ENCODE measurements around the genes REEP1 and KDM3A.

DNA sequence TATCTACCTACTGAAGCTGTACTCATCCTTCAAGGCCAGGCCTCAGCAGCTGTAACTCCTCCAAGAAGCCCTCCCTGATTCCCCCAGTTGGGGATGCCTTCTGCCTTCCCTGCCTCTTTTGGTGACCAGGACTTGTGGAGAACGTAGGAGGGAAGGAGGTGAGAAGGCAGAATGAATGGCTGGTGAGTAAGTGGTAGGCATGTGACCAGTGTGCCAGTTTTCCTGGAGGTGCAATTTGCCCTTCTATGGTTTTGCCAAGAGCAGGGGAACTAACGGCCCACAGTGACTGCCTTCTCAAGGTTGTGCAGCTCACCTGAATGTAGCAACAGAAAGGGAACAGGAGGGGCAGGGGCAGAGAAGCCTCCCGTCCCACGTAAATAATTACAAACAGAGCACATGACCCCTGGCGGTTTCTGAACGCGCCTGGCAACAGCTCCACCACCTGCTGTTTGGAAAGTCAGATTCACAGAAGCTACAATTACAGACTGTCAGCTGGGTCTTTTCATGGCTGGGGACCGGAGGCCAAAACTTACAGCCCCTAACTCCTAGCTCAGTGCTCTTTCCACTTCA is 69.9 kb downstream of the POLR1A start:
- PRO-cap = no peak
- RAMPAGE, long total RNA, 2 experiments = no peak in any of the 2 experiments

DNA sequence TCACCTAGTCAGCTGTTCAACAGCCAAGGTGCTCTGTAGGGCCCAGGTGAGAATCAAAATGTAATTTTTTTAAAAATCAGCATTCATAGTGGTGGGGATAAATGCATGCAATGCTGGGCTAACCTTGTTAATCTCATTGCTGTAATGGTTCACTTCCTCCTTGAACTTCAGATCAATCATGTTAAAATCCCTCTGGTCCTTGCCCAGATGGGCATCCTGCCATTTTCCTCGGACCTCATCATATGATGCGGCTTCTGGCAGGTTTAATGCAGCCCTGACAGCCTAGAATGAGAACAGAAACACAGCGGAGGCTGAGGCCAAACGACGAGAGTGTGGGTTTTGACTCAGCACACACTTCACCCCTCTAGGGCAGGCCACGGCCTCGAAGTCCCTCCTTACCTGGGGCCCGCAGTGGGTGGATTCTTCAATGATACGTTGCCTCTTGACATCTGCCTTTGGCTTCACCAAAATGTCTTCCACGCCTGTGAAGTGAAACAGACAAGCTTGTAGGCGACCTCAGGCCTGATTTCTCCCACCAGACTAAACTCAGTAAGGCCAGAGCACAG is 56.8 kb downstream of the POLR1A start:
- PRO-cap = no peak
- RAMPAGE, long total RNA, 2 experiments = no peak in any of the 2 experiments

- PRO-cap = no peak
- RAMPAGE, long total RNA, 2 experiments = no peak in any of the 2 experiments
Measured at GRCh38 chr2:86216653-86217708, 17.7 kb downstream of the MRPL35 start.

DNA sequence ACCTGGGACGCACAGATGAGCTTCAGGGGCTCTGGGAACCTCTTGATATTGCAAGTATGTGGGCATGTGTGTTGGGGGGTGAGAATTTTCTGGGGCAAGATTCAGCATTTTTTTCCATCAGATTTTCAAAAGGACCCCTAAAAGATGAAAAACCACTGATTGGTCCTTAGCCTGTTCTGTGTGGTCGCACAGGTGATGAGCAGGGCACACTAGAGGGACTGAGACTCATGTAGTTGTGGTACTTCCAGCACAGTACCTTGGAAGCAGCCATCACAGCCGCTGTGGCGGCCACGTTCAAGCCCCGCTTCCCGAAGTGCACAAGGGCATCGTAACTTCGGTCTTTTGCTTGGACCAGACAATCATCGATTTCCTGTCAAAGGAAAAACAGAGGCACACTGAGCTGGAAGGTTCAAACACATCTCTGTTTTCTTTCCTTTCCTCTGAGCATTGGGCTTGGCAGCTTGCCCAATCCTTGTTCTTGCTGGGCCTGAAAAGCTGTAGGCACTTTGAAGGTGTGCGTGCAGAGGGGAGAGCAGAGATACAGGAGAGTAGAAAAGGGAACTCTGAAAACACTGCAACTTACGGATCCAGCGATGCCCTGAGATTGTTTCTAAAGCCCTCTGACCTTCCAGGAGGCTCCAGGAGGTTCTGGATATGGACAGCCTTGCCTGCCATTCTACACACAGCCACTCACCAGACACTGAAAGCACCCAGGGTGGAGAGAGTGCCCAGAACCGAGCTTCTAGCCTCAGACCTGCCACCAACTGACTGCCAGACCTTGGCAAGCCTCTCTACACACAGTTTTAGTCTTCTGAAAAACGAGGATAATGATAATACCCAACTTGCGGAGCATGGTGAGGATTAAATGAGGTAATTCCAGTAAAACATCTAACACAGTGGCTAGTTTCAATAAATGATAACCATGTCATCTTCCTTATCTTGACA is 52.7 kb downstream of the MRPL35 start:
- PRO-cap = no peak
- RAMPAGE, long total RNA, 2 experiments = no peak in any of the 2 experiments

- PRO-cap = bidirectional peak, plus-strand start at chr2:86298024, minus-strand start at chr2:86297845
- RAMPAGE, long total RNA, 2 experiments = start-site peak on the minus strand in 1 of 2 experiments, at chr2:86297744-86297854 at its widest, 14 reads per replicate
Measured at GRCh38 chr2:86297506-86298258, 39.7 kb downstream of the REEP1 start.

DNA sequence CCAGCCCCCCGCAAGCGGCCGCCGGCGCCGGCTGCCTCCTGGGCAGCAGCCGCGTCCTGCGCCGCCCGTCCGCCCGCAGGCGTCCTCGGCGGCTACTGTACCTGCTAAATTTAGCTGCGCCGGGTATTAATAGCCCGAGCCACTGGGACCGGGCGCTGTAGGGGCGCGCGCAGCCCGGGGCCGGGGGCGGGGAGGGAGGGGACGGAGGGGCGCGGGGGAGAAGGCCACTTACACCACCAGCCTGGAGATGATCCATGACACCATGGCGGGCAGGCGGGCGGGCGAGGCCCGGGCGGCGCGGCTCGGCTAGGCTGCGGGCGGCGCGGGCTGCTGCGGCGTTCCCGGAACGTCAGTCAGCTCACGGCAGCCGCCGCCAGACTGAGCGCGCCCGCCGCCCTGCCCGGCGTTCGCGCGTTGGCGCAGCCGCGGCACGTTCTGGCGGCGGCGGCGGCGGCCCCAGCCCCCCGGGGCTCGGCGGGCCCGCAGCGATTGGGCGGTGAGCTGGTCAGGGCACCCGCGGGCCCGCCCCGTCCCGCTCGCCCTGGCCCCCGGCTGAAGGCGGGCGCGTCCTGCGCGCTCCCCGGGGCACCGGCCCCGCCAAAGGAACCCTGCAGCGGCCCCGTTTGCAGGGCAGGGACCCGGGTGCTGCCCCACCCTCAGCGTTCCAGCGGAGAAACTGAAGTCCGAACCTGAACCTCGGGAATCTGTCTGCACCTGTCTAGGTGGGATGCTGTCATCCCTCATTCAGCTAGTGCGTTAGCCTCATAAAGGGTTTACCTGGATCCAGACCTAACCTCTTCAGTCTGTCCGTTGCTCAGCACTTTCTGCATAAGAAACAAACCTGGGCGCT is at the start of gene REEP1:
REEP1 (minus strand) TSS at position 380 of the 850 bp plus-strand sequence.
- PRO-cap = bidirectional peak, plus-strand start at position 257 of the sequence, minus-strand start at position 92 of the sequence; bidirectional peak, plus-strand start at position 600 of the sequence, minus-strand start at position 380 of the sequence
- RAMPAGE, long total RNA, 2 experiments = no peak in any of the 2 experiments

DNA sequence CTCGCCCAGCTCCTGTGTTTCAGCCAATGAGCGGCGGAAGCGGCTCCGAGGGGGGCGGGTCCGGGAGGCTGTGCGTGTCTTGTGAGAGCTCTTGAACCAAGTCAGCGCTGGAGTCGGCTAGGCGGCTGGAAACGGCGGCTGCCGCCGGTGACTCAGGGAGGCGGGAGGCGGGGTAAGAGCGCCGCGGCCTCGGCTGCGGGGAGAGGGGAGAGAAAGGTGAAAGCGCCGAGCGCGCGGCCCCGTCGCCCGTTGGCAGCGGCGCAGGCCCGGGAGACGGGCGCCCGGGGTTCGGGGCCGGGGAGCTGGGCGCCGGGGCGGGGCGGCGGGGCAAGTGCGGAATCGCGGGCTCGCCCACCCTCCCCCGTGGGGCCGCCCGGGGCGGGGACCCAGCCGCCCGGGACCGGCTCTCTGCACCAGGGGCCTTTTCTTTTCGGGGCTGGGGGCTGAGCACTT is at the start of gene KDM3A:
KDM3A (plus strand) TSS at position 99 of the 453 bp plus-strand sequence.
- PRO-cap = bidirectional peak, plus-strand start at position 99 of the sequence, minus-strand start outside the sequence
- RAMPAGE, long total RNA, 2 experiments = start-site peak on the plus strand in 2 of 2 experiments, centred at positions 144 to 249 of the sequence, 20 to 80 reads per replicate

- PRO-cap = no peak
- RAMPAGE, long total RNA, 2 experiments = no peak in any of the 2 experiments
Measured at GRCh38 chr2:86720909-86721397, 862 bp downstream of the RMND5A start.

DNA sequence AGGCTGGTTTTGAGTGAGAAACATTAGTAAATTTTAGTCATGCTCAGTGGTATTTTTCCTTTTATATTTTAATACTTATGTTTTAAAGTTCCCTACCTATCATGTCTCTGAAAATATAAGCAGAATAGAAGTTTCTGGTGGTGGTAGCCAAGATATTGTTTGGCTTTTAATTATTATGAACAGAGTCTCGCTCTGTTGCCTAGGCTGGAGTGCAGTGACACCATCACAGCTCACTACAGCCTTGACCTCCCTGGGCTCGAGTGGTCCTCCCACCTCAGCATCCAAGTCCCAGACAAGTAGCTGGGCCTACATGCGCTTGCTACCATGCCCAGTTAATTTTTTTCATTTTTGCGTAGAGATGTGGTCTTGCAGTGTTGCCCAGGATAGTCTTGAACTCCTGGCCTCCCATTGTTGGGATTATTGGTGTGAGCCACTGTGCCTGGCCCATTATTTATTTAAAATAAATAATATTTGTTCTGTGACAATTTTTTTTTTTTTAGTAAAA is 24.5 kb downstream of the RMND5A start:
- PRO-cap = no peak
- RAMPAGE, long total RNA, 2 experiments = no peak in any of the 2 experiments

DNA sequence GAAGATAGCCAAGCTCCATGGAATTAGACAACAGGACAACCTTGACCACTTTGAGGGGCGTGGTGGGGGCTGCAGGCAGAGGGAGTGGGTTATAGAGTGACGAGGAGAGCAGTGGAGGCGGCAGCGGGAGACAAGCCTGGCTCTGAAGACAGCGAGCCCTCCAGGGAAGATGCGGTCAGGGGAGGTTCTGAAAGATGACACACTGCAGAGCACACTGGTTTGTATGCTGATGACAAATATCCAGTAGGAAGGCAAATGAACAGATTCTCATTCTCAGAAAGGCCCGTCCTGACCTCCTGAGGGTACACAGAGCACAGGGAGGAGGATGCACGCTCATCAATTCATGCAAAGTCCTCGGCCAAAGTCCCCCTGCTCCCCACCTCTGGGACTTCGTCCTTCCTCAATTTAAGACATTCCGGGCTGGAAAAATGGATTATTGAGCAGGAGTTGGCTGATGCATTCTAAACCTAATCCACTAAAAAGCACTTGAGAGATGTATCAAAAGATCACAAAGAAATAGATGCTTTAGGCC is 2.6 kb downstream of the PLGLB1 start:
- PRO-cap = no peak
- RAMPAGE, long total RNA, 2 experiments = no peak in any of the 2 experiments

DNA sequence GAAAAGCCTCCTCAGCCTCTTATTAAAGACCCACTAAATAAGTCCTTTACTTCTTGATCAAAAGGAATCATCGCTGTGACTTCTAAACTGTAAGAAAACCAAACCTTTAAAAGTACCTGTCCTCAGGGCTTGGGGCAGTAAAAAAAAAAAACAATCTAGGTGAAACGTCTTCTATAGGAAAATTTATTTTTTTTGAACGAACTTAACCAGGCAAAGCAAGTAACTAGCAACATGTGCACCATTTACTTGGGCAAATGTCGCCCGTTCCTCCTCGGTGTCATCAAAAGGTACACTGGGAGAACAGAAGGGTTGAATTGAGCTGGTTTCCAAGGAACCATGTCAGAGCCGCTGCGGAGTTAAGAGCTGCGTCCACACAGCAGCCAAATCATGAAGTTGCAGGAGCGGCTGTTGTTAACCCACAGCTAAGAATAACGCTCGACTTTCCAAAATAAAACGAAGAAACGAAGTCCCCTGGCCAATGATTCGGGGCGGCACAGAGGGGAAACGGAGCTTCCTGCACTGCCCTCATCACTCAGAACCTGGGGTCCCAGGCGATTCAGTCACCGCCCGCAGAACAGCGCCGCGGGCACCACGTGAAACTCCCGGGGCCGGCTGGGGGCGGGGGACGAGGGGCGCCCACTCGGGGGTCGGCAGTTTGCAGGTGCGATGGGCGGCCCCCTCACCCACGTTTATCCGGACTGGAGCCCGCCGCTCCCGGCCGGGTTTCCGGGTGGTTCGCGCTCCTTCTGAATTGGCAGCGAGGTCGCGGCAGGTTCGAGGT is 53.5 kb upstream of the PLGLB1 start:
- PRO-cap = no peak
- RAMPAGE, long total RNA, 2 experiments = no peak in any of the 2 experiments

- PRO-cap = no peak
- RAMPAGE, long total RNA, 2 experiments = no peak in any of the 2 experiments
Measured at GRCh38 chr2:87343416-87343832, 321.8 kb upstream of the PLGLB1 start.

DNA sequence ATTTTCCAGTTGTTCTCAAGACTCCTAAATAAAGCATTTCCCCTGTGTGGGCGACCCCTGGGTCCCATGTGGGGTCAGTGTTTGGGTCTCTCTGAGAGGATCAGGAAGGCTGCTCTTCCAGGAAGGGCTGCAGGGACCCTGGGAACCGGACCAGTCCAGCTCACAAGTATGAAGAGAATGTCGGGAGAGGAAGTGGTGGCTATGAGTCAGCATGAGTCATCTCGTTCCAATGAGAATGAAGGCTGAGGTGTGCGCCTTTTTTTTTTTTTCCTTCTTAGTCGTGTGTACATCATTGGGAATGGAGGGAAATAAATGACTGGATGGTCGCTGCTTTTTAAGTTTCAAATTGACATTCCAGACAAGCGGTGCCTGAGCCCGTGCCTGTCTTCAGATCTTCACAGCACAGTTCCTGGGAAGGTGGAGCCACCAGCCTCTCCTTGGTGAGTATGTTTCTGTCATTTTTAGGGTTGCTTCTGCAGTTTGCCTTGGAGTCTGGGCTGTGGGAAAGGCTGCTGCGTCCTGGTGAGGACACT is 292.6 kb upstream of the PLGLB2 start:
- PRO-cap = unidirectional peak, plus-strand start at position 257 of the sequence
- RAMPAGE, long total RNA, 2 experiments = start-site peak on the plus strand in 2 of 2 experiments, centred at positions 274 to 372 of the sequence, 23 to 67 reads per replicate

- PRO-cap = no peak
- RAMPAGE, long total RNA, 2 experiments = no peak in any of the 2 experiments
Measured at GRCh38 chr2:87466414-87467002, 281.4 kb upstream of the PLGLB2 start.

DNA sequence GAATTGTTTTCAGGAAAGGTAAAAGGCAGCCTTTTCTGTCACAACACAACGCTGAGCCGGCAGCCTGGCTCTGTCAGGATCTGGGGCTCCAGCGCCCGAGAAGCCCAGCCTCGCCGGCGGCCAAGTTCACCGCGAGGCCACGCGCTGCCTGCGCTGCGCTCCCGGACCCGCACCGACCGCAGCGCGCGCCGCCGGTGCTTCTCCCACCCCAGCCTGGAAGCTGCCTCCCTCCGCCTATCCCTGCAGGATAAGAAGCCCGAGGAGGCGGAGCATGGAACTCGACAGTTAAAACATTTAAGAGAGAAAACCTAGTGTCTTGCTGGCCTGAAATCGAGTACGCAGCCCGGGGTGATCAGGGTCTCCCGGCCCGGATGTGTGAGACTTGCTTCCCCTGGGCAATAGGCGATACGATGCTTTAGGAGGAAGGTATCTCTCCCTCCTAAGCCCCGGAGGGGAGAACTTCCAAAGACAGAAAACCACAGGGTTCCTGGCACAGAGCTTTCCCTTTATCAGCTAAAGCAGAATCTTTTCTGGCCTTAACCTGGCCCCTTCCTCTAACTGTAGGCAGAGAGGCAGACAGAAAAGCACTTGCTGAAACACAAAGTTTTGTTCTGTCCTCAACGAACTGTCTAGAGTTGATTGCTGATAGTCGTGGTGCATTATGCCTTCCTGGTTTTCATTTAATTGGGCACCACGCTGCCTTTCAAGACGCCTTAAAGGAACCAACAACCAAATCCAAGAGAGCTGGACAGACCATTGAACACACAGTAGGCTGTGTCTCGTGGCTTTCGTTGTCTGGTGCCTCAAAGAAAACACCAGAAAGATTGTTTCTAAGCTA is 163.5 kb upstream of the PLGLB2 start:
- PRO-cap = no peak
- RAMPAGE, long total RNA, 2 experiments = no peak in any of the 2 experiments

- PRO-cap = no peak
- RAMPAGE, long total RNA, 2 experiments = no peak in any of the 2 experiments
Measured at GRCh38 chr2:87636768-87637258, 111.1 kb upstream of the PLGLB2 start.

GRCh38 chr2:88177510-88178076 is 7.4 kb downstream of the THNSL2 start:
- PRO-cap = no peak
- RAMPAGE, long total RNA, 2 experiments = no peak in any of the 2 experiments

DNA sequence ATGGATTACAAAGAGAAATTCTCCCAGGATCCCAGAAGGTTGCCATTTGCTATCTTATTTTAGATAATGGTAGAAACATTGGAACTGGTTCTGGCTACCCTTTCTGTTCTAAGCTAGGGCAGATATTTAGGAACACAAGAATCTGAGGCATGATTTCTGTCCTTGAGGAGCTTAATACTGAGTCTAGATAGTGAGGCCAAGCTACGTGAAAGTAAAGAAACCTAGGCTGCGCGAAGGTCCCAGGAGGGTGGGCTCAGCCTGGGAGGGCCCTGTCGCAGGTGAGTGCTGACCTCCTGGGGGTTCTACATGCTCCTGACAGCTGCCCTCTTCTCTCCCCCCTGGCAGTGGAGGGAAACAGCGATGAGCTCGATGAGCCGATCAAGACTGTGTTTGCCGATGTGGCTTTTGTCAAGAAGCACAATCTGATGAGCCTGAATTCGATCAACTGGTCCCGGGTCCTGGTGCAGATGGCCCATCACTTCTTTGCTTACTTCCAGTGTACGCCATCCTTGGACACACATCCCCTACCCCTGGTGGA is 8.4 kb downstream of the THNSL2 start:
- PRO-cap = no peak
- RAMPAGE, long total RNA, 2 experiments = no peak in any of the 2 experiments

- PRO-cap = no peak
- RAMPAGE, long total RNA, 2 experiments = no peak in any of the 2 experiments
Measured at GRCh38 chr2:88200295-88200563, 30.1 kb downstream of the THNSL2 start.

- PRO-cap = unidirectional peak, minus-strand start at chr2:88265735
- RAMPAGE, long total RNA, 2 experiments = no peak in any of the 2 experiments
Measured at GRCh38 chr2:88265670-88265938, 95.5 kb downstream of the THNSL2 start.

Measured in right atrium auricular region (tissue), 2 donors.